AG04449 (cell line): Measurements from ENCODE around the gene ANKRD42.

- RRBS: under 1% methylated on average over 6 of the region's 56 CpGs
Measured at GRCh38 chr11:83192946-83193942, at the start of gene ANKRD42. ANKRD42 (plus strand) TSS chr11:83193712.

GRCh38 chr11:83587440-83588170 lies 301.4 kb upstream of the CCDC90B start:
- RRBS: no CpG with 5 or more reads among the region's 26 CpGs

GRCh38 chr11:83682466-83682833 lies 396.3 kb upstream of the CCDC90B start:
- RRBS: no CpG with 5 or more reads among the region's 2 CpGs

GRCh38 chr11:83691313-83691940 lies 405.3 kb upstream of the CCDC90B start:
- RRBS: no CpG with 5 or more reads among the region's 10 CpGs

- RRBS: no CpG with 5 or more reads among the region's 8 CpGs
Measured at GRCh38 chr11:83693171-83693967, 407.2 kb upstream of the CCDC90B start.

DNA sequence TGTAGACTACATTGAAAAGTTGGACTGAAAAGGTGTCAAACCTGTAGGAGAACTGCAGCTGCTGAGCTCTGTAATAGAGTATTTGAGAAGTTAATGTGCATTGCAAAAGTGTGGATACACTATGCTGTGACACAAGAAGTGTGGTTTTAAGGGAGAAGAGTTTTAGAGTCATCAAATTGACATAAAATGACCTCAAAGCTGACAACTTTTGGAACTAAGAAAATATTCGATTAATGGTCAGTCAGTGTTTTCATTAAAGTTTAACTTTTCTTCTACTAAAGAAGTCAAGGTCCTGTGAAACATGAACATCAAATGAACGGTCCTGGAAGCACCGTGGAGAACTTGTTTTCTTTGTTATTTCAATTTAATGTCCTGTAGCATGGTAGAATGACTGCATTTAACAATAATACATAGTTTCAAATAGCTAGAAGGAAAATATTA lies 624.0 kb upstream of the CCDC90B start:
- RRBS: no CpG with 5 or more reads among the region's 3 CpGs

DNA sequence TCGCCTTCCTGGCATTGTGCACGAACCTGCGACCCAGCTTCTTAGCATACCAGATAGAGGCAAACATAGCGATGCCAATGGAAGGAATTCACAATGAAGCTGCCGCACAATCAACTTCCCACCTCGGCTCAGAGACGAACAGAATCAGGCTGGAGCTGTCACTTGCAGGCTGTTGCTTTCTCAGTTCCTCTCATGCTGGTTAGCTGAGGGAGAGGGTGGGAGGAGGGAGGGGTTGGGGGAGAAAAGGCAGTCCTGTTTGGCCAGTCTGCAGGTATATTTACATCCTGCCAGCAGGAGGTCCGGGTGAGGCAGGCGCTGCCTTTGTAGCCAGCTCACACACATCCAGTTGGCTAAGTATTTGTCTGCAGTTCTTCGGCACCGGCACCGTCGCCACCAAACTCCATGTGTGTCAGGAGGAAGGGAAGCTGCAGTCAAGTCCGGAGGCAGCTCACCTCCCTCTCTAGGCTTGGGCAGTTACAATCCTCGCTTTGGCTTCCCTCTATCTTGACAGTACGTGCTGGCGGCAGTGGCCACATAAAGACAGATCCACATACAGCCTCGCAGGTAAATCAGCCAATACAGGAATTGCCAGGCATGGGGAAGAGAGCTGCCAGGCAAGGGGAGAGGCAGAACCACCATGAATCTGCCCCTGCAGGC lies 1151.4 kb upstream of the CCDC90B start:
- RRBS: 7% methylated on average over 7 of the region's 18 CpGs

- RRBS: no CpG with 5 or more reads among the region's 7 CpGs
Measured at GRCh38 chr11:85752749-85753812, 57.9 kb downstream of the SYTL2 start.

GRCh38 chr11:85953610-85954895 lies 98.9 kb downstream of the CCDC83 start:
- RRBS: no CpG with 5 or more reads among the region's 7 CpGs

DNA sequence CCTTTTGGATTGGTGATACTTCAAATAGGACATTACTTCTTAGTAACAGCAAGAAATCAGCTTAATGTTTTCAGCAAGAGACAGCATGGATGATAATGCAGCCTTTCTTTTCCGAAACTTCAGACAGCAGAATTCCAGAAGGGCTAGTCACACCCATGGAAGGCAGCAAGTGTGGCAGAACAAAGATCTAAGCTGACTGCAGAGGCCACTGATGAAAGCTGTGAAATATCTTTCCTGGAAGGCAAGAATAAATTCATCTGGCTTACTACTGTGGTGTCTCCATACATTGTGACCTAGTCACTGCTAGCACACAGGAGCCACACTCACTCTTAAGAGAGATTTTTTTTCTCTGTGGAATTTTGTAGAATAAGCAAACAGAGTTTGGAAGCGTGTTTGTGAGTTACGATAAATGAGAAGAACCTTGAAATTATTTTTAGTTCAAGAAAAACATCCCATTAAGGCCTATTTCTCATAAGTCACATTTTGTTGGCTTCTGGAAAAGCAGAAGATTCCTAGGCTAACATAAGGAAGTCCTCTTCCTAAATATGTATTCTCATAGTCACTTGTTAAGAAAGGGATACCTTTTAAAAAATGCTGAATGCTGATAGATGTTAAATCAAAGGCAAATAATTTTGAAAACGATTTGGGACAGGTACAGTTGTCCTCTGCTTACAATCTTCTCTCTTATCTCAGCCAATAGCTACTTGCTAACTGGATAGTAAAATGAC lies 100.6 kb downstream of the CCDC83 start:
- RRBS: no CpG with 5 or more reads among the region's 4 CpGs

GRCh38 chr11:86015846-86017070 lies 52.6 kb downstream of the PICALM start:
- RRBS: no CpG with 5 or more reads among the region's 12 CpGs

- RRBS: no CpG with 5 or more reads among the region's 2 CpGs
Measured at GRCh38 chr11:86019757-86020514, 48.9 kb downstream of the PICALM start.

DNA sequence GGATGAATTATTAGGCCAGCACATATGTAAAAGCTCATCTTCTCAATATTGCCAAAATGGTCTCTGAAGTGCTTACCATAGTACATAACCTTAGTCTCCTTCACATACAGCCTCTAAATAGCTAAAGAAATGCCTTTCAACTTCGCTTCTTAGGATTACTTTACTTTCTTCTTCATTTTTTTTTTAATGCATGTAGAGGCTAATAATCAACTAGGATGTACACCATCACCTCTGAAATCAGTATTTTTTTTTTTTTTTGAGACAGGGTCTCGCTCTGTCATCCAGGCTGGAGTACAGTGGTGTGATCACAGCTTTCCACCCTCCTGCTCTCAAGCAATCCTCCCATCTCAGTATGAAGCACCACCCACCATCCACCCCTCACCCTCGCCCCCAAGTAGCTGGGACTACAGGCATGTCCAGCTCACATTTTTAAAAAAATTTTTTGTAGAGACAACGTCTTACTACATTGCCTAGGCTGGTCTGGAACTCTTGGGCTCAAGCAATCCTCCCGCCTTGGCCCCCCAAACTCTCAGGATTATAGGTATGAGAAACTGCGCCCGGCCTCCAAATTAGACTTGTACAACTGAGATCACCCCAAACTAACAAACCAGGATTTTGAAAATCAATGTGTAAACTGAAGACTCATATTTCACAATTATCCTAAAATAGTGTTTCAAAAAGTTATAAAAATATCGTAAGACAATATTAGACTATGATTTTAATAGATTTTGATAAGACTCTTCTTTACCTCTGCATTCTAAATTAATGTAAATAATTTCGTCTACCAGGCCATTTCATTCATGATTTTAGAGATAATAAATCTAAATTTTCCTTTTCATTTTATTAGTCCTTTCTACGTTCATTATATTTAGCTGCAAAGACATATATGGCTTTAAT lies 41.4 kb downstream of the PICALM start:
- RRBS: no CpG with 5 or more reads among the region's 10 CpGs

DNA sequence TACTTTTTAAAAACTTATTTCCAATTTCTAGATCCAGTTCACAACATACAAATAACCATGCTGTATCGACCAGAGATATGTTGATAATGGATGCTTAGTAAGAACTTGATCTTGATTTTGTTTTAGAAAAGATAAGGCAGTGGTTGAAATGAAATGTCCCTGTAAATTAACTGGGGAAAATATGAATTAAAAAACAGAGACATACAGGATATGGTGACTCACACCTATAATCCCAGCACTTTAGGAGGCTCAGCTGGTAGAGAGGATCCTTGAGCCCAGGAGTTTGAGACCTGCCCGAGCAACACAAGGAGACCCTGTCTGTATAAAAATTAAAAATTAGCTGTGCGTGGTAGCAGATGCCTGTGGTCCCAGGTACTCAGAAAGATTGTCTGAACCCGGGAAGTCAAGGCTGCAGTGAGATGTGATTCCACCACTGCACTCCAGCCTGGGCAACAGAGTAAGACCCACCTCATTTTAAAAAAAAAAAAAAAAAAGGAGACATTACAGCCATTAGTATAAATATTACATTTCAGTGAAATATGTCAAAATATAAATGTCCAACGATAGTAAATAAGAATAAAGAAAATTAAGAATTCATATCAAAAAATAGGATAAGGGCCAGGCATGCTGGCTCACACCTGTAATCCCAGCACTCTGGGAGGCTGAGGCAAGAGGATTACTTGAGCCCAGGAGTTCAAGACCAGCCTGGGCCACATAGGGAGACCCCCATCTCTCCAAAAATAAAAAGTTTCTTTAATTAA lies 4.5 kb downstream of the PICALM start:
- RRBS: no CpG with 5 or more reads among the region's 5 CpGs

GRCh38 chr11:86181321-86181801 lies 63.2 kb upstream of the EED start:
- RRBS: no CpG with 5 or more reads among the region's 5 CpGs

DNA sequence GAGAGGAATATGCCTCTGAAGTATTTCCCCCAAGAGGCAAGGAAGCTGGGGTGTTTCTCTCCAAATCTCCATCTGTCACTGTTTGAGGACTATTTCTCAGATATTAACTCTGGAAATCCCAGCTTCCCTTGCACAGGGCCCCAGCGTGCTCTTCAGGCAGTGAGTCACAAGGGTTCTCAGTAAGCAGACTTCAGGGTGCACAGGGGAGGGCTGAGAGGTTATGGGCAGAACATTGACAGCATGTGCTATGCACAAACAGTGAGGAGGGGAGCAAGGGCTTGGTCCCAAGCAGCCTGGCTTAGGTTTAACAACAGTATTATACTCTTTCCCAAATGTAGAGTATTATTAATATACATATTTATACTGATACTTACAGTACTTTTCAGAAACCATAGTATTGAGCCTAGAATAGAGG lies 60.8 kb upstream of the EED start:
- RRBS: no CpG with 5 or more reads among the region's 1 CpG

DNA sequence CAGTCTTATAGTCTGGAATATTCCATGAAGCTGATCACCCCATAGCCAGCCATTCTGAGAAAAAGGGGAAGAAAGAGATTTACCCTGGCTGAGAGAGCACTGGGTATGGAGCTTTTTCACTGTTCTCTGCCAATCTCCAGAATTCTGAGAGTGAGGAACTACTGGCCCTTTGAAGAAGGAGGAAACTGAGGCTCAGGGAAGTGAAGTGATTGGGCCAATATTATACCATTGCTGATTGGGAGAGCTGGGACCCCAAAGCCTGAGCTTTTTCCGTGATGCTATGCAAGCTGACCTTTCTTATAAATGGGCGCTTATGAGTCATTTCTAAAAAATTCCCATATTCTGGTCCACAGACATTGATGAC lies 67.5 kb downstream of the CCDC81 start:
- RRBS: no CpG with 5 or more reads among the region's 2 CpGs

DNA sequence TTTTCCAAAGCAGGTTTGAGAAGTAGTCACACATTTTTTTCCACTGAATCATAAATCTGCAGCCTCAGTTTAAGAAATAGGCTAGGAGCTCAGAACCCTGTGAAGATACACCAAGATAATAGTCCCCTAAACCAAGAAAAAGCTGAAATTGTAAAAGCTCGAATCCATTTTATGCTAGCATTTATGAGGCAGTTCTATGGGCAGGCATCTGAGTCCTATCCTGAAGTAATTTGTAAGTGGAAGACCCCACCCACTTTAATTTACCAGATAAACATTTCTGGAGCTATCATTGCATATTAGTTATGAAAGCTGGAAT lies 149.6 kb downstream of the CCDC81 start:
- RRBS: no CpG with 5 or more reads among the region's 1 CpG

GRCh38 chr11:86524694-86525147 lies 150.0 kb downstream of the CCDC81 start:
- RRBS: no CpG with 5 or more reads among the region's 2 CpGs

DNA sequence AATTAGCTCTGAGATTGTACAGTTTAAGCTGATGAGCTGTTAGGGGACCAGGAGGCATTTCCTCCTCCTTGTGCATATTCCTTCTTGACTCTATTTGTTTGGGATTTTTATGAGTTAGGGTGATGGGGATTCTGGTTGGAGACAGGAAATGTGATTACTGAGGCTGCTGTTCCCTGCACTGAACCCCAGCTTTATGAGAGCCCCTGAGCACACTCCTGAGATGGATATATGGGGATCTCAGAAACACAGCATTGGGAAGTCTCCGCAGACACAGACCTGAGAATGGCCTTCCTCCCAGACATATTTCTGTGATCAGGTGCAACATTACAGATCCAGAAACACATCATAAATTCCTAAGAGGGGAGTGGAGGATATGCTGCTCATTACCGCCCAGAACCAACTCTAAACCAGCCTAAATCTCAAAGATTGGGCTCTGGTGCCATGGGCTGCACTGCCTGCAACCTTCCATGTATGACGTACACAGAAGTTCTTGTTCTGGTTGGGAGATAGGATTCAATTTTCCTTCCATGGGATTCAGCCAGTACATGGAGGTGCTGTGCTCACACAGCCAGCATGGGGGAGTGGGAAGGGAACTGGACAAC lies 195.7 kb downstream of the CCDC81 start:
- RRBS: no CpG with 5 or more reads among the region's 3 CpGs